Osteocyte (in vitro differentiated cells): ENCODE measurements around the genes STK17A, MYL7 and NUDCD3.

DNA sequence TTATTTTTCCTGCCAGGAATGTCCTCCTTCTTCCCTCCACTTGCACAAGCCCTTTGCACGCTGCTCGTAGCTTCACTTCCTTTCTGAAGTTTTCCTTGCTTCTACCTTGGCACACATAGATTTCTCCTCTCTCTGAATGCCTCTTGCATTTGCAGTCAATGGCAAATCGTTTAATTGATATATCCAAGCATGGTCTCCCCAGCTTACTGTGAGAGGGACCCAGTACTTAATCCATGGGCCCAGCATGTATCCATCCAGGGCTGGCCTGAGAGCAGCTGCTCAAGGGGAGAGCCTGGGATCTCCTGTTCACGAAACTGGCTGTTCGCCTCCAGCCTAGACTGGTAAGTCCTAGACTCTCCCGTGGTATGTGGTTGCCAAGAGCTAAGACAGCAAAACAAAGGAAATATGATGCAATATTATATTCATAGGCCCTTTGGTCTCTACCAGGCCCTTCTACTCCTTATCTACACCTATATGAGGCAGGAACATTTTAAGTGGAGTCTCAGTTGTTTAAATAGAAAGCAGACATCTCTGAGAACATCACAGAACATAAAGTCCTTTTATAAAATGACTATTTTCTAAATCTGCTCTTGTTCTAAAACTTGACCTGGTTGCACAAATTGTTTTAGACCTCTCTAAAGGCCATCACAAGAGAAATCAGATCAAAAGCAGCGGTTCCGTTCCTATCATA is 28.9 kb upstream of the STK17A start:
- PRO-cap: no peak

GRCh38 chr7:43577394-43577949 is 5.4 kb upstream of the STK17A start:
- PRO-cap: no peak

DNA sequence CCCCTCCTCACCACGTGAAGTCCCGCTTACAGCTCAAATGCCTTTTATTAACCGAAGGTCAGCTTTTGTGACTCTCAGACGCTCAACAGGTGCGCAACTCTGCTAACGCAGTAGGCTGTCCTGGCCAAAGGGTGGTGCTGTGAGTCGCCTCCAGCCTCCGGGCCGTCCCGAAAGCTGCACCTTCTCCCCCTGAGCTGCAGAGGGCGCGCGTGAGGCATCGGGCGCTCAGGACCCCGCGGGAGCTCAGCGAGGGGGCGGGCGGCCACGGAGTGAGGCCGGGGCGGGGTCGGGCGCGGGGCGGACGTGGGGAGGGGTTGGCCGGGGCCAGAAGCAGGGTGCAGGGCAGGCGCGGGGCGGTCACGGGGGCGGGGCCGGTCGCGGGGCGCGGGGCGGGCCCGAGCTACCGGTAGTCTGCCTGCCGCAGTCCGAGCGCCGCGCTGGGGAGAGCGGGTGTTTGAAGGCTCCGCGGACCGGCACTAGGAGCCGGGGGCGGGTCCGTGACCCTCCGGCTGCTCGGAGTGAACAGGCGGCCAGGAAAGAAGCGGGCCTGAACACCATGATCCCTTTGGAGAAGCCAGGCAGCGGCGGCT is at the start of gene STK17A:
Gene STK17A, plus strand, starts transcription at position 421 of the 590 bp plus-strand sequence.
- PRO-cap: unidirectional peak, plus-strand start at position 421 of the sequence

GRCh38 chr7:43584033-43584669 is 1.2 kb downstream of the STK17A start:
- PRO-cap: no peak

DNA sequence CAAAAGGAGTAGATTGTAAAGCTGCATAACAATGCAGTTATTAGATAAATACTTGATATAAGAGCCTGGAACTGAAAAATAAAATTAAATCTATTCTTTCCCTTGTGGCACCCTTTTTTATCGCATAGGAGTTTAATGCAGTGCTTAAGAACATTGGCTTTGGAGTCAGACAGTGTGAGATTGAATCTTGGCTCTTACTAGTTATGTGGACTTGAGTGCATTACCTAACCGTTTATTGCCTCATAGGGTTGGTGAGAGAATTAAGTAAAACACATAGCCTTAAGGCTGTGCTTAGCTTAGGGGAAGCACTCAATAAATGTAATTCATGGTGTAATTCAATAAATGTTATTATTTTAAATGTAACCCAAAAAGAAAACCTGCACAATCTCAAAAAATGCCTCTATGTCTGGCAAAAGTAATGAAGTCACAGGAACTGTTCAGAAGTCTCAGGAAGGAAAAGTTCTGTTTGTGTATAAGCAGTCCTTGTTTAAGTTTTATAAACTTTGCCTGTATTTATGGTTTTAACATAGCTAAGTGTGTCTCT is 2.7 kb downstream of the STK17A start:
- PRO-cap: no peak

DNA sequence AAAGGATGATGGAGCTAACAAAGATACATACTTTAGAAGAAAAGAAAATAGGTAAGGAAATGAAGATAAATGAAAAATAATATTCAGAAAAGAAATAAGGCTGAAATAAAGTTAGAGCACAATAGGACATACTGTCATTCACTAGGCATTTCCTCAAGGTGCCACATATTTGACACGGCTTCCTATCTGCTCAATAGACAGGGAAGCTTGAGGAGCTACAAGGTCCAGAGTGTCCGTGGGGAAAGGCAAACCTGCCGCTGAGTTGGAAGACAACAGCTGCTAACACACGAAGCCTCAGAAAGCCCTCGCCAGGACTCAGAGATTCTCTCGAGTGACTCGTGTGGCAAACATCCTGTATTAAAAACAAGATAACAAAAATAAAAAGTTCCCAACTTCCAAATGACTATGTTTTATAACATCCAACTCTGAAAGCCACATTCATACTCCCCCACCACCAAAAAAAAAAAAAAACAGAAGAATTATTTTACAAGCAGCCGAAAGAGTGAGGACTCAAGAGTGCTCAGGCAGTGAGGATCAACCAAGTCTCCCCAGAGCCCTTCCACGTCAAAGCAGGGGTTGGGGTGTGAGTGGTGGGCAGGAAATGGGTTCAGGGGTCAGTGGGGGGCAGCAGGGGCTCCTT is 67.6 kb downstream of the STK17A start:
- PRO-cap: no peak

DNA sequence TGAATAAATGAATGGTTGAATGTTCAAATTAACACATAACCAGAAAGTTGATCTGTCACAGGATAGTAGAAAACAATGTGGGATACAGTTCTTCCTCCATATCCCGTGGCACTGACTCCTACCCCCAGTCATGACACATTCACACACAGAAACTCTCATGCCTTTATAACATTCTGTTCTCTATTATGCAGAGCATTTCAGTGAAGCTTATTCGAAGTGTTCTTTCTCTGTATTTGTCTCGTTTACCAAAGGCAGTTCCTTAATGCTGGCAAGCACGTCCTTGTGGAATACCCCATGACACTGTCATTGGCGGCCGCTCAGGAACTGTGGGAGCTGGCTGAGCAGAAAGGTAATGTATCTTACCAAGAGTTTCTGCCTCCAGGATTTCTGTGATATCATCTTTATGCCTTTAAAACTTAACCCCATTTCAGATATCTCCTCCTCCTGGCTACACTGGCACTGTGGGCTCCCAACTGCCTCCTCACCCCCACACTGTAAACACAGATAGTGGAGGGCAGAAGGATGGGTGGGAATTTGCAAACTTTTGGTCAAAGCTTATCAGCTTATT is 34.1 kb downstream of the BLVRA start:
- PRO-cap: no peak

- PRO-cap: no peak
Observed at GRCh38 chr7:43834454-43834864, 34.9 kb downstream of the MRPS24 start.

GRCh38 chr7:43874486-43874685 is 5.1 kb upstream of the MRPS24 start:
- PRO-cap: no peak

DNA sequence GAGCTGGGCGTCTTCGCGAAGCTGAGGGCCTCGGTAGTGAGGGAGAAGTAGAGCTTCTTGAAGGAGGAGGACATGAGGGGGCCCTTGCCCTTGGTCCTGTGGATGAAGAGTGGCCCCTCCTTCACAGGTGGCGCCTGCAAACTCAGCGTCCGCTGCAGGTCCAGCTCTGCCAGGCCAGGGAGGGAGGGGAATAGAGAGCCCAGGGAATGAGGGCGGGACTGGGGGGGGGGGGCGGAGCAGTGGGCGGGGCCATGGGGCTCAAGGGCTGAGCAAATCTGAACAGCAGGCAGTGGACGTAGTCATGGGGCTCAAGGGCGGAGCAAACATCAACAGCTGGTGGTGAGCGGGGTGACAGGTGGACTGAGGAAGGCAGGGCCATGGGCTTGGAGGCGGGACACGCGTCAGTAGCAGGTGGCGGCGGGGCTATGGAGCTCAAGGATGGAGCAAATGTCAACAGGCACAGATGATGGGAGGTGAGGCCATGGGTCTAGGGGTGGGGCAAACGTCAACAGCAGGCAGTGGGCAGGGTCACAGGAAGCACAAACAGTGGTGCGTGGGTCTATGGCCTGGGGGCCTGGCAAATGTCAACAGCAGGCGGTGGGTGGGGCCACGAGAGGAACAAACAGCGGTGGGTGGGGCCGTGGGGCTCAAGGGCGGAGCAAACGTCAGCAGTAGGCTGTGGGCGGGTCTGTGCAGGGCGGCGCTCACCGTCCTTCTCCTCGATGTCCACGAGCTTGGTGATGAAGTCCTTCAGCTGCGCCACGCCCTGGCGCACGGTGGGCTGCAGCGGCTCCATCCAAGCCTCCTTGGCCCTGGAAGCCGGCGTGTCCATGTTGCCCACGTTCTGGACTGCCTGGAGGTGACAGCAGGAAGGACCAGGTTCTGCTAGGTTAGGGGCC is 5.4 kb upstream of the DBNL start:
- PRO-cap: no peak

- PRO-cap: no peak
Observed at GRCh38 chr7:44044835-44045457, 444 bp downstream of the DBNL start.

GRCh38 chr7:44068611-44069431 is 3.5 kb upstream of the PGAM2 start:
- PRO-cap: no peak

- PRO-cap: no peak
Observed at GRCh38 chr7:44078148-44079113, 3.9 kb downstream of the POLM start.

DNA sequence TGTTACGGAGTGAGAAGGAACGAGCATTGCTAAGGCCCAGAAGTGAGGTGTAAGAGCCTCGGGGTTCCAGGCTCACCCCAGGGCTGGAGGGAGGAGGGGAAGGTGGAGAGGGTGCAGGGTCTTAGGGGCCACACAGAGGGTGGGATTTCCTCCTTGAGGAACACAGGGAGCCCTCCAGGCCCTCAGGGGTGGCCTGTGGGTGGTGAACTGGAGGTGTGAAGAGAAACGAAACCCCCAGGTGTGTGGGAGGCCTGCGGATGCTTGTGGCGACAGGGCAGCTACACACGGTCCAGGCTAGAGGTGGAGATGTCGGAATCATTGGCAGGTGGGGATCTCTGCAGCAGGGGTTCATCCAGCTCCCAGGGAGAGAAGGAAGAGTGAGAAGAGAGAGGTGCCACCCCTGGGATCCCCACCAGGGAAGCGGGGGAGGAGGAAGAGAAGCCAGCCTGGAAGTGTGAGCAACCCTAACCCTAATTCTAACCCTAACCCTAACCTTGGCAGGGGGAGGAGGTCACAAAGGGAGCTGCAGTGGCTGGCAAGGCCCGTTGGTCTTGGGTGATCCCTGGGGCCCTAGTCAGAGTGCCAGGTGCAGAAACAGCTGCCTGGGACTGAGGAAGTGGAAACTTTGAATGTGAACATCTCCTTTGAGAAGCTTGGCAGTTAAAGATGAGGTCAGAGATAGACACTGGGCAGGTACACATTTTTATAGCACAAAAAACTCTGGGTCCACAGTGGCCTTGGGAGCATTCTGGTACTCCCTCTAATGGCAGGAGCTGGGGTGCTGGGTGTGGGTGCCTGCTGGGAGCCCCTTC is 7.0 kb upstream of the AEBP1 start:
- PRO-cap: no peak

DNA sequence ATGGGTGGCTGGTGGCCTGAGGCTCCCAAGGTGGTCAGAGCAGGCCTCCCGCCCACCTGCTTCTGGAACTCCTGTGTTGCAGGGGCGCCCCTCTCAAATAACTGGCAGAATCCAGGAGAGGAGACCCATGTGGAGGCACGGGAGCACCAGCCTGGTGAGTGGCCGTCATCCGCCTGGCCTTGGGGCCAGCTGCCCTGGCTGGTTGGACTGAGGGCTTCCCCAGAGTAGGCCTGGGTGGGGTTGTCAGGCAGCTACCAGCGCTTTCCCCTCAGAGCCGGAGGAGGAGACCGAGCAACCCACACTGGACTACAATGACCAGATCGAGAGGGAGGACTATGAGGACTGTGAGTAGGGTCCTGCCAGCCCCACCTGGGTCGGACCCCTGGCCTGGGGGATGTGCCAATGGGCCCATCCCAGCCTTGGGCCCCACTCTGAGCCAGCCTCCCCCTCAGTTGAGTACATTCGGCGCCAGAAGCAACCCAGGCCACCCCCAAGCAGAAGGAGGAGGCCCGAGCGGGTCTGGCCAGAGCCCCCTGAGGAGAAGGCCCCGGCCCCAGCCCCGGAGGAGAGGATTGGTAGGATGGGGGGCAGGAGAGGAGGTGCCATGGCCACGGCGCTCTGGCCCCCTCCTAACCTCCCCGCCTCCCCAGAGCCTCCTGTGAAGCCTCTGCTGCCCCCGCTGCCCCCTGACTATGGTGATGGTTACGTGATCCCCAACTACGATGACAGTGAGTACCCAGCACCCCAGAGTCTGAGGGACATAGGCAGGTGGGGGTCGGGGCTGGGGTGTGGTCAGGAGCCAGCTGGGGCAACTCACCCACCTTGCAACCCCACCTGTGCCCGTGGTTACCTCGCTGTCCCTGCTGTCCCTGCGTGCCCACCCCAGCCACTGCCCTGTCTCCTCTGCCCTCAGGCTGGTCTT is 3.5 kb downstream of the AEBP1 start:
- PRO-cap: no peak

GRCh38 chr7:44141205-44141716 is at the start of gene MYL7:
Gene MYL7 (minus strand): TSS chr7:44141332.
- PRO-cap: no peak

GRCh38 chr7:44145846-44146580 is 4.9 kb upstream of the MYL7 start:
- PRO-cap: no peak

GRCh38 chr7:44213153-44214074 is 12.6 kb downstream of the YKT6 start:
- PRO-cap: no peak

DNA sequence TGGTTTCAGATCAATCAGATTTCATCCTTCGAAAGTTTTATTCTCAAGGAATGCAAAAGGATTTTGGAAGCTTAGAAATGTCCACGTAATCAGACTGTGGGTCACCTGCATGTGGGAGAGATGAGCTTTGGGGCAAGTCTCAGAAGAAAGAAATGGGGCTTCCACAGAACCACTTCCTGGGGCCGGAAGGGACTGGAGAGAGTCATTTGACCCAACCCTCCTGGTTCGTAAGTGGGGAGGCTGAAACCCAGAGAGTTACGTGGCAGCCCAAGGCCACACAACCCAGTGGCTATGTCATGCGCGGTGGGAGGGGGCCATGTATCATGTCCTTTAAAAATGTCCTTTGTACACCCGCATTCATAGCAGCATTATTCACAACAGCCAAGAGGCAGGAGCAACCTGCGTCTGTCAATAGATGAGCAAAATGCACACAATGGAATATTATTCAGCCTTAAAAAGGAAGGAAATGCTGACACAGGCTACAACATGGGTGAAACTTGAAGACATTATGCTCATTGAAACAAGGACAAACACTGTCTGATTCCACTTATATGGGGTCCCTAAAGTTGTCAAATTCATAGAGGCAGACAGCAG is 15.1 kb downstream of the CAMK2B start:
- PRO-cap: no peak

DNA sequence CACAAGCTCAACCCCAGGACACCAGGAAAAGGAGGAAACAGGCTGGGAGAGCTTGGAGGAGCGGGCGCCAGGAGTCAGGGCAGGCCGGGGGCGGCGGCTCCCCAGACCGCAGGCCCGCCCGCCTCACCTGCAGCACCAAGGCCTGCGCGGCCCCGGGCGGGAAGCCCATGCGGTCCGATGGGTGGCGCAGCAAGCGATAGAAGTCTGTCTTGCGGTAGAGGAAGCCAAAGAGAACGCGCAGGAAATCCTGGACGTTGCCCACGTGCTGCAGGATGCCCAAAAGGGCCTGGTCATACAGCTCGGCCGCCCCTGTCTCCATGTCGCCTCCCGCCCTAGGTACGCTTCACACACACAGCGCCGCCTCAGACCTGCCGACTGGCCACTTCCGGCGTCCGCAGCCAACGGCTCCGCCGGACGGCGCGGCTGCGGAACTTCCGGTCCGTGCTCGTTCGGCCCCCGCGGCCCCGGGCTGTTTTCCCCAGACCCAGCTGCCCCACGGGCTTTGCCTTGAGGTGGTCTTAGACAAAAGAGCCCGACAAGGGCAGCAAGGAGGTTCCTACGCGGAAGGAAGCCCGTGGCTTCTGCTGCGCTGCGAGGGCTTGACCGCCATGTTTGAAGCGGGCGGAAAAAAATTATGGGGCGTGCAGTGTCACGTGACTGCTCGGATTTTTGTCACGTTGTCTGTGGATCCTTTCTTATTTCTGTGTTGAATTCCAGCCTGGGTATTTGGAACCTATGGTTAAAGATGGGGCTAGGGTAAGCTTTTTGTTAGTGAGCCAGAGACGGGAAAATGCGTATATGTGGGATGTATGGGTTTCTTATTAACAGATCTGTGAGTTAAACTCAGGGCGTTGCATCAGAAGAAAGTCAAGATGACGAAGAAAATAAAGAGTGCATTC is at the start of gene NUDCD3:
Gene NUDCD3, minus strand, starts transcription at position 377 of the 899 bp plus-strand sequence.
- PRO-cap: bidirectional peak, plus-strand start at position 382 of the sequence, minus-strand start at position 377 of the sequence; bidirectional peak, plus-strand start at position 699 of the sequence, minus-strand start at position 610 of the sequence